Bronchus (tissue), 1 donor: ENCODE measurements around a stretch of chr11.

DNA sequence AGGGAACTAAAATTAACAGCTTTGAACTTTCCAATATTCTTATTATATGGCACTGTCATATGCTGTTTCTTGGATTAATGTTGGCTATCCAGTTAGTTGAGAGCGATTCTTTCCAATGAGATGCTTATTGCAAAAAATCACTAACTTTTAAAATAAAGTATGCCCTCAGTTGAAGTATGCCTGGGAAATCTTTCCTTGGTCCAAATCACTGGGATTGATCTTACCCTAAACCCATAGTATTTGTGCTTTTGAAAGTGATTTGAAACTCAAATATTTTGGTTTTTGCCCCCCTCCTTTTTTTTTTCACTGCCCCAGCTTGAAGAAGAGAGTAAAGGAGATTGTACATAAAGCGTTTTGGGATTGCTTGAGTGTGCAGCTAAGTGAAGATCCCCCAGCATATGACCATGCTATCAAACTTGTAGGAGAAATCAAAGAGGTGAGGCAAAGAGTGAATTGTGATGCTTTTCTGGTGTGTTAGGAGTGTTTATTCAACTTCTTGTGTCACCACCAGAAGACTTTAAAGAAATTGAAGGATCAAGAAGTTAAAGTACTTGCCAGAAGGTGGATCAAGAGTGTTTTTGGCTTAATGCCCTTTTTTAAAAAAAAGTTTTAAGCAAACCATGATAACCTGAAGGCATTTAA is 17.5 kb downstream of the TCP11L1 start:
- PRO-cap = no peak

DNA sequence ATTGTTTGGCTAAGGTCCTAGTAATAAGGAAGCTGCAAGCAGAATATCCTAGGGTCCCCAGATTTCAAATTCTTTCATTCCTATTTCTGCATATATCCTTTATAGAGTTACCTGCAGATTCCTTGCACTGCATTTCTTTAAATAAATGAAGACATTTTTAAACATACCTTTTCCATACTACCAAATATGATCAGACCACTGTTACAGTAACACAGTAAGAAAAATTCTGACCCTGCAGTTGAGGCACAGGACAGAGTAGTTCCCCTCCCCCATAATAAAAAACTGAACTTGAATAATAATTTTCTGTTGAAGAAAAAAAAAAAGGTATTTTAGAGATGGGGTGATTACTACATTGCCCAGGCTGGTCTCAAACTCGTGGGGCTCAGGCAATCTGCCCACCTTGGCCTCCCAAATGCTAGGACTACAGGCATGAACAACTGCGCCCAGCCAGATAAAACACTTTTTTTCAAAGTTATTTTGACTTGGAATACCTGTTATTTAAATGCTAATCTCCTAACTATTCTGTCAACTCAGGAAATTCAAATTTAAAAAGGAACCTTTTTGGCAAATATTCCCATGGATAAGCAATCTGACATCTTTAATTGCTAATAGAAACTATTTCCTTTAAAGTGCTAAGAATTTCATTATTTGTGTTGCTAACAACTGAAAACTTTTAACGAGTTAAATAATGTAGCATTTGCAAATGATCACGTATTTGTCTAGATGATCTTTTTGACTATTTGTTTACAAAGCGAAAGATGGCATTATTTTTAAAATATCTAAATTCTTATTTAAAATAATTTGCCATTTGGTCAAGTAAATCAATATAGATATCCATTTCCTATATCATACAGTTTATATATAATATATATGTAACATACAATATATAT is 29.0 kb downstream of the CSTF3 start:
- PRO-cap = no peak

DNA sequence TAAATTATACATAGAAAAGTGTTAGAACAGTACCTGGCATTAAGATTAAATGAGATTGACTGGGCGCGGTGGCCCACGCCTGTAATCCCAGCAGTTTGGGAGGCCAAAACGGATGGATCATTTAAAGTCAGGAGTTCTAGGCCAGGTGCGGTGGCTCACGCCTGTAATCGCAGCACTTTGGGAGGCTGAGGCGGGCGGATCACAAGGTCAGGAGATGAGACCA is 764 bp upstream of the CSTF3 start:
- PRO-cap = no peak

DNA sequence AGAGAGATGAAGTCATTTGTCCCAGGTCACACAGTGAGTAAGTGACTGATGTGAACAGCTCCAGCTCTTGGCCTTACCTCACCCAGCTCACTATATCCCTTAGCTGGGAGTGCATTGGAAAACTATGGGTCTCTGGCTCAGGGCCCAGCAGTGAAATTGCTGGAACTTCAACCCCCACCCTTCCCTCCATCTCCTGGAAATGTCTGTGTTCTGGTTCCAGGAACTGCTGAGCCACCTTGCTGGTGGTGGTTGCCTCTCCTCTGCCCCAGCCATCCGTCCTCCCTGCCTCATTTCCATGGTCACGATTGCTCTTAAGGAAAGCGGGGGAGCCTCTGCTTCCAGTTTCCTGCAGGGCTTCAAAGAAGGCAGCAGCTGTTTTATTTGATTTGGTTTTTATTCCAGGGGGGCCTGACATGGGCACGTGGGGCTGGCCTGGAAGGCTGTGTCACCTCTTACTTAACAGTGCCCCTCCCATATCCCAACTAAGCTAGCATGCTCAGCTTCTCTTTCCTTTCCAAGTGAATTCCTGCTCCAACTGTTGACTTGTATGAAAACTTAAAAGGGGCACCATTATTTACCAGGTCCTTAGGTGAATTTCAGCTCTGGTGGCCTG is 46.3 kb upstream of the CSTF3 start:
- PRO-cap = no peak

- PRO-cap = no peak
These were observed 599 bp upstream of the HIPK3 start for GRCh38 chr11:33256601-33256963.

DNA sequence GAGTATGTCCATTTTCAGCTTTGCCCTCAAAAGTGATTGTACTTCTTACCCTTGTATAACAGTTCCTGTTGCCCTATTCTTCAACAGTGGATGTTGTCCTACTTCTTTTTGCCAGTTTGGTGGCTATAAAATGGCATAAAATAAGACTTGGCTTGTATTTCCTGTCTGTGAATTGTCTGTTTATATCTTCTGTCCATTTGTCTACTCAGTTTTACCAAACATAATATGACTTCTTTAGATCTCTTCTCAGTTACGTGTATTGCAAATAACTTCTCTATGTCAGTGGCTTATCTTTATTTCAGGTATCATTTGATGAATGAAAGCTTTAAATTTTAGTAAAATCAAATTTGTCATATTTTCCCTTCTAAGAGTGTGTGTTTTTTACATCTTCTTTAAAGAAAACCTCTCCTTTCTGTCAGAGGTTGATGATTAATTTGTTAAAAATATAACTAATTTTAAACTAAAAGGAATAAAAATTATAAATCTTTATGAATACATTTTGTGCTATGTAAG is 20.6 kb downstream of the HIPK3 start:
- PRO-cap = no peak

- PRO-cap = bidirectional peak, plus-strand start at chr11:33692414, minus-strand start at chr11:33692275
These were observed 8.6 kb downstream of the C11orf91 start for GRCh38 chr11:33691906-33692626.

GRCh38 chr11:33694822-33695606 is 5.6 kb downstream of the C11orf91 start:
- PRO-cap = no peak

DNA sequence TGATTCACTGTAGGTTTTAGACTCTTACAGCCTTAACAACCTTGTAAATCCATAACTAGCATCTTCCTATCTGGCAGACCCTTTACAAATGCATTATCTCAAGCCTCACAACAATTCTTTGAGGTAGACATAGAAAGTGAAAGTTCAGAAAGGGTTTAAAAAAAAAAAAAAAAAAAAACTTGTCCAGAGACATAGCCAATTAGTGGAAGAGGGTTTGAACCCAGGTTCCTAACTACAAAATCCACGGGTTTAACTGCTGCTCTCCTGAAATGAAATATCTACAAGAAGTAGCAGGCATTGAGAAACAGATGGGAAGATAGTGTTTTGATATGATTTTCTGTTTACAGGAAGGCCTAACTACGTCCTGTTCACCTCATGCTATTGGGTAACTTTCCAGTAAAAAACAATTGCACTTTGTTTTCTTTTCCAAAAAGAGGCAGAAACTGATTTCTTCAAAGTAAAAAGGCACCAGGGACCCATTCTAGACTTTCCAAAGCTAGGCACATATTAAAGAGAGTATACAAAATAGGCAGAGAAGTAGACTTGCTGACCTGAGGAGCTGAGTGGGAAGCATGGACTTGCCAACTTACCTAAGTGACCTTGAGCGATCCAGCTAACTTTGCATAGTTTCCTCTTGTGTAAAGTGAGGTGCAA is 5.9 kb upstream of the C11orf91 start:
- PRO-cap = no peak

GRCh38 chr11:33741712-33742444 is 5.7 kb upstream of the CD59 start:
- PRO-cap = no peak

DNA sequence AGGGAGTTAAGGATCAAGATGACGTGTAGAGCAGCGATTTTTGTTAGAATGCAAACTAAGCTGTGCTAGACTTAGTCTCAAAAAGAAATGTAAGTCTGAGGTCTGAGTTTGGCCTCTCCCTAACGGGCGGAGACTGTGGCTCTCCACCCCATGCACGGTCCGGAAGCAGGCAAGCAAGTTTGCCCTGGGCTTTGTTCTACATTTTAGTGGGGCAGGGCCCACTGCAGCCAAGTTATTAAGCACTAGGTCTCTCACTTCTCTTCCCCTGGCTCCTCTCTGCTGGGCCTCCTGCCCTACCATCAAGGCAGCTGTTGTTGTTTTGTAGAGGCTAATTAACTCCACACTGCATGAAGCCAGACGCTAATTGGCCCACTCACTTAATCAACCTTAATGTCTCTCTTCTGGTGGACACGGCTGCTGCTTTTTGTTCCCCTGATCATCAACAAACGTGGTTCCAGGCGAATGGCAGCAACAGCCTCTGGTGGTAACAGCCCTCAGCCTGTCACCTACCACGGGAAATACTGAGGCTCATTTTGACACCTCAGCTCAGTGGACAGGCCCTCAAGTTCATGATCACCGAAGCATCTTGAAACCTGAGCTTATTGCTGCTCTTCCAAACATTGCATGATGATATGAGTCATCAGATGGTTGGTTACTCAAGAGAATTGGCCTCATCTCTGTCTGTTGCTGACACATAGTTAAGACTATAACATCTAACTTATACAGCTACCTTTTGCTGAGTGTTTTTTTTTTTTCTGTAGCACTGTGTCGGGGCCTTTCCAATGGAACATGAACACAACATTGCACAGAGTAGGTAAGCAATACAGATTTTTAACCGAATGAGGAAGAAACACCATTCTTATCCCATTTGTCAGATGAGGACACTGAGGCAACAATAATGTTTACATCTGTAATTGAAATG is 20.7 kb upstream of the LMO2 start:
- PRO-cap = no peak

DNA sequence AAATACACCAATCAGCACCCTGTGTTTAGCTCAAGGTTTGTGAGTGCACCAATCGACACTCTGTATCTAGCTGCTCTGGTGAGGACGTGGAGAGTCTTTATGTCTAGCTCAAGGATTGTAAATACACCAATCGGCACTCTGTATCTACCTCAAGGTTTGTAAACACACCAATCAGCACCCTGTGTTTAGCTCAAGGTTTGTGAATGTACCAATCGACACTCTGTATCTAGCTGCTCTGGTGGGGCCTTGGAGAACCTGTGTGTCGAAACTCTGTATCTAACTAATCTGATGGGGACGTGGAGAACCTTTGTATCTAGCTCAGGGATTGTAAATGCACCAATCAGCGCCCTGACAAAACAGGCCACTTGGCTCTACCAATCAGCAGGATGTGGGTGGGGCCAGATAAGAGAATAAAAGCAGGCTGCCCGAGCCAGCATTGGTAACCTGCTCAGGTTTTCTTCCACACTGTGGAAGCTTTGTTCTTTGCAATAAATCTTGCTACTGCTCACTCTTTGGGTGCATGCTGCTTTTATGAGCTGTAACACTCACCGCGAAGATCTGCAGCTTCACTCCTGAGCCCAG is 60.7 kb upstream of the CAPRIN1 start:
- PRO-cap = no peak

DNA sequence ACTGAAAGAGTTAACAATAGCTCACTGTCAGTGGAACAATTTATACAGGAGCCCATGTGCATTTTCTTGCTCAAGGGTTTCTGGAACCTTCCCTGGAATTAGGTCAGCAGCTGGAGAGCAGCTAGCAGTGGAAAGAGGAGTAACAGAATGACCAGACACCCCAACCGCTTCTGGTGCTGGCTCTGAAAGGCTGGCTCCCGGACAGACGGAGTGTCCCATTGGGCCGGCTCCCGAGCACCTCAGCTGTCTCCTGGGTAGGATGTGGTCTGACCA is 44.8 kb downstream of the ABTB2 start:
- PRO-cap = no peak

- PRO-cap = no peak
These were observed 40.7 kb downstream of the ABTB2 start for GRCh38 chr11:34317165-34317517.

GRCh38 chr11:34404922-34405627 is 33.7 kb upstream of the CAT start:
- PRO-cap = bidirectional peak, plus-strand start at chr11:34405337, minus-strand start at chr11:34405184

DNA sequence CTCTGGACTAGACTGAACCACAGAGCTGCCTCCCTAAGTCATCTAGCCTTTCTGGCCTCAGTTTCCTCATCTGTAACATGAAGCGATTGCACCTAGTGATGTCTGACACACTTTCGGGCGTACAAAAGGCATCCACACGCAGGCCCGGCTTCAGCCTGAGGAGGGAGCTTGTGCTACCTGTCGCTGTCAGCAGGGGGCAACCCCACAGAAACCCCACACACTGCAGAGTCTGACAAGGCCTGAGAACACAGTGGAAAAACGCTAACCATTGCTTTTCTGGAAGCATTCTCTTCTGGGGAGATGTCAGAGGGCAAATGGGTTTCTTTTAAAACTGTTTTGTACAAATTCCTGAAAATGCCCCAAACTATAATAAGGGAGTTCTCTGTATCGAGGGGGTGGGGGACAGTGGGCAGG is 737 bp downstream of the ELF5 start:
- PRO-cap = no peak

GRCh38 chr11:34624488-34625352 is 3.8 kb downstream of the EHF start:
- PRO-cap = bidirectional peak, plus-strand start at chr11:34625068, minus-strand start at chr11:34624886

DNA sequence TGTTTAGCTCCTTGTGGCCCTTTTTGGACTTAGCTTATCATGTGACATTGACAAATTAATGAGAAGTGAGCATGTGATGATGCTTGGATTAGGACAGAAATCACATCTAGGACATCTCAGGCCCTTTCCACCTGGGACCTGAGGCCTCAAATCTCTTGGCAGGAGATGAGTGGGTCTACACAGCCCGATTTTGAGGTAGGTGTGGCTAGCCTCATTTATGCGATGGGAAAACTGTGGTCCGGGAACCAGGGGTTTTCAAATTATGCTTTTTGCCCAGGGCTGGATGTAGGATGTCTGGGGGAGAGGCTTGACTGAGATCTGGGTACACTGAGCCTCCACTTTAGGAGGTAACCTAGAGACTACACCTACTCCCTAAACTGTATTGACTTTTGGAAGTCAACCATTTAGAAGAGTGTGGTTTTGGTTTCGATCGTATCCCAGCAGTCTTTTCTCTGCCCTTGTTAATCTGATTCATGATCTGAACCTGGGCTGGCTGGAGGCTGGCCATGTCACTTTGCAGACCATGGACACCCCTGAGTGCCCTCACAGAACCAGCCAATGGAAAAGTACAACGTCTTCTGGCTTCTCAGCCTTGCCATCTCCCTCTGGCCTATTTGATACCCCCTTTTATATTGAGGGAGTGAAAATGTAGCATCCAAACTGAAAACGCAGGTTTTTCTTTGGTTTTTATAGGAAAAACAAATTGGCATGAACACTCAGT is 10.7 kb downstream of the EHF start:
- PRO-cap = no peak

DNA sequence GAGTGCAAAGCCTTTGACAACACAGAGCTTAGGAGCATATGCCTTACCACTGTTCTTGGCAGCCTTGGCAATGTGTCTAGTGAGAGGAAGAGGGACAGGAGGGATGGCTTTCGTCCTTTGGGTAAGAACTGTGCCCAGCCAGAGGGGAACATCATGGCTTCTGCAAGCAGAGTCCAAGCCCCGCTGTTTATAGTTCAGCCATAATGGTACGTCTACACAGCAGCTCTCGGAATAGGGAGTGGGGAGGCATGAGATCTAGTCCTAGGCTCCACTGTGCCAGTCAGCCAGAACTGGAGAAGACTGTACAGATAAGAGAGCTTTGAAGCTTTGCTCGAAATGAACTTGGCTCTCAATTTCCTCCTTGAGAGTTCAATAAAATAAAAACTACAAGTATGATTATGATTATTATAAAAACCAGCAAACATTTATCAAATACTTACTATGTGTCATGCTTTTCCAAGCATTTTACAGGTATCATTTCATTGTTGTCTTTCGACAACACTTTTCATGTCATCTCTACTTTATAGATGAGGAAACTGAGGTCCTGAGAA is 14.9 kb downstream of the EHF start:
- PRO-cap = no peak

DNA sequence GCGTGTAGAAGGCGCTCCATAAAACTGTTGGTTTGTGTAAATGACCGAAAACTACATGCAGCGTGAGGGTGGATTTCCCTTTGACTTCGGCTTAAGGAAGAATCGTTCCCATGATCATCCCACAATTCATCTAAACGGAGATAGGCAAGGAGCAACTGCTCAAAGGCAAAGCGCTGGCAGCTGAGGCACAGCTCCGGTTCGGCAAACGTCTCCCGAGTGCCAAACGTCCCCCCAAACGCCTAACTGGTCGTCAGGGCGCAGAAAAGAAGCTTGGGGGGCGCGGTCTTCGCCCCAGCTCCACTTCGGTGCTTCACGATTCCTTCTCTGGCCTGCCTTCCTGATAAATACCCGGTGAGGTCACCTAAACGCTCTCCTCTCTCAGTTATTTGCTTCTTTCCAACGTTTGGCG is 587 bp downstream of the APIP start:
- PRO-cap = unidirectional peak, plus-strand start at position 129 of the sequence; unidirectional peak, minus-strand start at position 326 of the sequence